ENCODE measurements around a stretch of chr5.

DNA sequence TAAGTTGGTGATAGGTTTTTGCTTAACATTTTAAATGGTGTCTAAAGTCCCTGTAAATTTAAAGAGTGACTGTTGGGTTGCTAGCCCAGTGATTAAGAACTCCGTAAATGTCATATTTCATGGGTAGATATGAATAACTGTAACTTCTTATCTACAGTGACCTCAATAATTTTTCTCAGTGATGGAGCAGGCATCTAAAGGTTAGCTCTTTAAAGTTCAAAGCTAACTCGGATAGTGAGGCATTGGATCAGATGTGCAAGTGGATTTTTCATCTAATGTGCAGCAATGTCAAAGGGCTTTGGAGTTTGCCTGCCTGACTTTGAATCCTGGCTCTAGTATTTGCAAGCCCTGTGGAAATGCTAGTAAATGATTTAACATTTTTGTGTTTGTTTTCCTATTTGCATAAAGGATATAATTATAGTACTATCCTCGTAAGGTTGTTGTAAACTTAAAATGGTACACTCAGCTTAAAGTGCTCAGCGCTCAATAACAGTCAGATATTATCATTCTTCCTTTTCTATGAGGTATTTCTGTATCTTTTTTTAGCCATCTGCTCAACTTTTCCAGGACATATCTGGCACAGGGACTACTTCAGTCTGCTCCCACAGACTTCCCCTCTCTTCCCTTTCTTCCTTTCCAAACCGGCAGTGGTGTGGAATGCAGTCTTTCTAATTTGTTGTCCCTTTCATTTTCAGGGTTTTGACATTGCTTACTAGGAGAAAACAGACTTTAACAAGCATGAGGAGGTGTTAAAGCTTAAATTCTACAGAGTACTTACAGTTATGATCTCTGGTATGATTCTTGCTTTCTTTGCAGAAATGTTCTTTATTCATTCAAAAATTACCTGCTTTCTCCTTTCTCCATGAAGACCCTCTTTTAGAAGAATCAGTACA lies 163.8 kb upstream of the ELL2 start:
- PRO-cap, result no peak

- PRO-cap, result no peak
Measured at GRCh38 chr5:96243140-96243570, 189.9 kb downstream of the PCSK1 start.

DNA sequence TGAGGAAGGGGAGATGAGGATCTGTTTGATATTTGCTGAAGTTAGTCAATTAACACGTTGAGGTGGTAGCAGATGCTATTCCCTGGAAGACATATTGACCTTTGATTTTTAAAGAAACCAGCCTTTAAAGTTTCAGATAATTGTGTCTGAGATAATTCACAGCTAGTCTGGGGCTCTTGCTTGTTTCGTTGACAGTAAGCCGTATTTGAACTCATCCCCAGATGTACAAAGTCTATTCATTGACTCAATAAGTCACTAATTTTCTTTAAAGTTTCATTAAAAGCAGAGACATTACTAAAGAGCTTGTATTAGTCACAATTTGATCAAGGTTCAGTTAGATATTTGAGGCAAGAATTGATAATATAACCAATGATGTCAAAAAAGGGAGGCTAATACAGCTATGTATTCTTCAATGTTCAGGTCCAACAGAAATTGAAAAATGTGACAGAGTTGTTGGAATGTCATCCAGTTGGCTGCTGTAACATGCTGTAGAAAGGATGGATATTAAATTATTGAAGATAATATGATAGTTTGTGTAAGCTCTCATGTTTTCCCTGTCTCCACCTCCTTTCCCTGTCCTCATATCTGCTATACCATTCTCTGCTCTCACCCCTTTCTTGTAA lies 157.9 kb downstream of the PCSK1 start:
- PRO-cap, result no peak

GRCh38 chr5:96408097-96408800 lies 24.8 kb downstream of the PCSK1 start:
- PRO-cap, result no peak

DNA sequence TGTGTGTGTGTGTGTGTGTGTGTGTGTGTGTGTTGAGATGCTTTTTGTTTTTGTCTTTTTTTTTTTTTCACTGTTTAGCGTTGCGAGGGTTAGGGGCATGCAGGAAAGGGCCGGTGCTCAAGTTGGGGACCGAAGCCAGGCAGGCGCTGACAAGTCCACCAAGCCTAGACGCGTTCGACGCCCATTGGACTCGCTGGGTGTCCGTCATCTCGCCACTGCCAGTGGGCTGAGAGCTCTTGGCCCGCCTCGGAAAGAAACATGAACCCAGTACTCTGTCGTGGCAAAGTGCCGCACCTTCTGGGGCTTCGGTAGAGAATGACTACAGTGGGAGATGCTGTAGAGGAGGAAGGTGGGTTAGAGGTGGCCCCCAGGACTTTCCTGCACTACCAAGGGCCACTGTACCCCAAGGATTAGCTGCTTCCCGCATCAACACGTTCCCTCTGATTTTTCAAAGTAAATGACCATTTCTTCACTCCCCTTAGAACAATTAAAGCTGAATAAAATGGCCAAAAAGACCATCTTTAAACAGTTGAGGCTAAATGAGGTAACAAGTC lies 561 bp upstream of the ERAP1 start:
- PRO-cap, result bidirectional peak, plus-strand start at position 324 of the sequence, minus-strand start at position 124 of the sequence

- PRO-cap, result no peak
Measured at GRCh38 chr5:96932815-96933209, 3.1 kb upstream of the LNPEP start.

DNA sequence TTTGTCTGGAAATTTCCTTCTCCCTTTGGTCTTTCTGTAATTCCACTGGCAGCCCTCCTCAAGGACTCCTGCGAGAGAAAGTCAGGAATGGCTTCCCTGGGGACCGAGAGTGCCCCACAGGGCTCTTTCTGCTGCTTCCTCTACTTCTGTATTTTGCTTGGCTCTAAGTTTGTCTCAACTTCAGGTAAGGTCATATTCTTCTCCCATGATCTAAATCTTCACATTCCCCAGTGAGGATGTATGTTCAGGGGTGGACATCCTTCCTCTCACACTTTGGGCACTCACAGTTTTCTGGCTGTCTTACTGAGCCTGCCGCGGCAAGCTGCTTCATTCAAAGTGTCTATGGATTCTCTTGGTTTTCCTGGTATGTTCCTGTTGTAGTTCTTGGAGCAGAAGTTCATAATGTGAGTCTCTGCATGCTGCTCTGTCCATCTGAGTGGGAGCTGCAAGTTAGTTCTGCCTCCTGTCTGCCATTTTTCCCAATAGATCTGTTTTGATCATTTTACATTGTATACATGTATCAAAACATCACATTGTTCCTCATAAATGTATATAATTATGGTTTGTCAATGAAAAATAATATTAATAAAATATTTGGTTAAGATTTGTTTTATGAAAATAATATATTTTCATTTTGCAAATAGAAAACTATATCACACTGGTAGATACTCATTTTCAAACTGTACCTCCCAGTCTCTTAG lies 10.5 kb upstream of the RIOK2 start:
- PRO-cap, result no peak

DNA sequence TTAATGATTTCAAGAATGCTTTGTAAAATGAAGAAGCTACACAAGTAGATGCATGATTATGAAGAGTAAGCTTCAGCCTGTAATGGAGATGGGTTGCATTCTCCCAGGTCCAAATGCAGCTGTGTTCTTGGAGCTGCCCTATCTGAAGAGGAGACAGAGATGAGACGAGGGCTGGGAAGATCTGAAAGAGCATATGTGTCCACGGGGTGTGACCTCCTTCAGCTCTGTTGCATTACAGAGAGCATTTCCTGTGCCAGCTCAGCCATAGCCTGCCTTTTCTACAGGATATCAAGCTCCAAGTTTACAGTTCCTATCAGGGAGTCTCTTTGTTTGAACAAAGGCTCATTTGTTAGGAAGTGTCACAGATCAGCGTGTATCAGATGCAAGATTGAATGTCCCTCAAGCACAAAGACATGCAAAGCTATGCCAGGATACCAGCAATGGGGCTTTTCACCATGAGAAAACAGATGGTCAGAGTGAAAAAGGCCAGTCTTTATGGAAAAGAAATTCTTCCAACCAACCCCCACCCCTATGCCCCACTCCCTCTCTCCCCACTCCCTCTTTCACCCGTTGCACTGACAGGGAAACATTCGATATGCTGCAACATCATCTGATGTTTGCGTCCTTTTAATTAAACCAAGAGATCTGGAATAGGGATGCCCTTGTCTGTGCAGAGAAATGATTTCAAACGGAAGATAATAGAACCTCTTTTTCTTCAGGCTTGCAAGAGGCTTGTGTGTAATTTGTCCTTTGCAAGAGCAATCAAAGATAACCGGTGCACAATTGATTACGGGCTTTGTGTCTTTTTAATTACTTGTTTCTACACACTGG lies 263.2 kb upstream of the RGMB start:
- PRO-cap, result bidirectional peak, plus-strand start at position 573 of the sequence, minus-strand start at position 183 of the sequence

DNA sequence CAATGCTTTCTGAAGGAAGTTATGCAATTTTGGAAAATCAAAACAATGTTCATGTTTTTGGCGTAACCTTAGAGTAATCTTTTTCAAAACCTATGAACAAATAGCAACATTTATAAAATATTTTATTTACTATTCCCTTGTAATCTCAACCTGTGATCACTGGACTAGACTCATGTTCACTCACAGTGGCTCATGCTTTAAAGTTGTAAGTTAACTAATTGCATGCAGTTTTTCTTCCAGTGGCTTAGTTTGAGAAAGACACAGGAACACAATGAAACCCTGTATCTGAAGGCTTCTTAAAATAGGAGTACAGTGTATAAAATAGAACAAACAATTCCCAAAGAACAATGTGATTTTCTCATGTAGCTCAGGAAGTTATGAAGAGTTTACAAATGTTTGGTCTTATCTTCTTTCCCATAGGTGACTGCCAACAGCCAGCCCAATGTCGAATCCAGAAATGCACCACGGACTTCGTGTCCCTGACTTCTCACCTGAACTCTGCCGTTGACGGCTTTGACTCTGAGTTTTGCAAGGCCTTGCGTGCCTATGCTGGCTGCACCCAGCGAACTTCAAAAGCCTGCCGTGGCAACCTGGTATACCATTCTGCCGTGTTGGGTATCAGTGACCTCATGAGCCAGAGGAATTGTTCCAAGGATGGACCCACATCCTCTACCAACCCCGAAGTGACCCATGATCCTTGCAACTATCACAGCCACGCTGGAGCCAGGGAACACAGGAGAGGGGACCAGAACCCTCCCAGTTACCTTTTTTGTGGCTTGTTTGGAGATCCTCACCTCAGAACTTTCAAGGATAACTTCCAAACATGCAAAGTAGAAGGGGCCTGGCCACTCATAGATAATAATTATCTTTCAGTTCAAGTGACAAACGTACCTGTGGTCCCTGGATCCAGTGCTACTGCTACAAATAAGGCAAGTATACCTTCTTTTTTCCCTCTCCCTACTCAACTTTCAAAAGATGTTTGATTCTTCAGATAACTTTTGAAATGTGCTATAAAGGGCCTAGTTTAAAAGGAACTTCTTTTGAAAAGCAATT lies 6.0 kb downstream of the RGMB start:
- PRO-cap, result no peak

DNA sequence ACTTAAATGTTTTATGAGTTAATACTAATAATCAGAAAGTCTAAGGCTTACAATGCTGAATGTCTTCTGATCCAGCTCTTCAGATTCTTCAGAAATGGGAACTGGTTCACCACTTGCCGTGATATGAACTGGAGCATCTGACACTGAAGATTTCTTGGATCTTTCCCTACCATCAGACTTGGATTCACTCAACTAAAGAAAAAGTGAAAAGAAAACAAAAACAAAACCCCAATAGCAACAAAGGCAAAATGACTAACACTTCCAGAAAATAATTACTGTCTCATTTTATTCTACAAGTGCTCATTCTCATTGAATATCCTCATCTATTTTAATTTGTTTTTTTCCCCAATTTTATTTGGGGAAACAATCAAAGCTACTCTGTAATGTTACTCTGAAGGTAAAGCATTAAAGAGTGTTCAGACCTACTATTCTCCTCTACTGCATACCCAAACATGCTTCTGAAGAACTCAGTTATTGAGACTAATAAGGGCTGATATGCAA lies 60.3 kb downstream of the CHD1 start:
- PRO-cap, result no peak

DNA sequence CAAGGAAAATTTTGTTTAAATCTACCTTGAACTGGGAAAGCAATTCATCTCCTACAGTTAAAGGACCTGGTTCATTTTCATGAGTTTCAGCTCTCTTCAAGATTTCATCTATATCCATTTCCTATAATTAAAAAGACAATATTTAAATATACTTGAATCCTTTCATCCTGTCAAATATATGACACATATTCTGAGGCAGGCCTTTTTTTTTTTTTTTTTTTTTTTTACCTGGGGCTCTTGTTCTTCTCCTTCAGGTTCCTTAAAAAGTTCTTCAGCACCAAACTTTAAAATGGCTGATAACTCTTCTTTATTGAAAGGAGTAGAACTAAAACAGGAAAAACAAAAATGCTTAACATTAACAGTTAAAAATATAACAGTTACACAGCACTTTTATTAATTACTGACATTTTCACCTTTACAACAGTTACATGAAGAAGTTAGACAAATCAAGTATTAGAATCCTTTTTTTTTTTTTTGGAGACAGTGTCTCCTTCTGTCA lies 47.7 kb downstream of the CHD1 start:
- PRO-cap, result no peak

DNA sequence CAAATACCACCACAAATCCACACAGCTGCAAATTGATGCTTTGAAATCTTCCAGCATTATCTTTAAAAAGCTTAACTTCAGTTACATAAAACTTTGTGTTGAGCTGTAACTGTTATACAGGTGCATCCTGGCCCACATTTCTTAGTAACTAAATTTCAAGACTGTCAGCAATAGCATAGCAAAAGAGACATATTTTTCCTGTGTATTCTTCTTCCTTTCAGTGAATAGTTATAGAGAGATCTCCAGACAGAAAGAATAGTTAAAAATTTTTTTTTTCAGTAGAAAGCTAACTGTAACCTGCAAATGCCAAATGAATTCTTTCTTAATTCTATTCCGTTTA lies 6.6 kb downstream of the CHD1 start:
- PRO-cap, result no peak

GRCh38 chr5:100841639-100842013 lies 61.5 kb downstream of the ST8SIA4 start:
- PRO-cap, result no peak

DNA sequence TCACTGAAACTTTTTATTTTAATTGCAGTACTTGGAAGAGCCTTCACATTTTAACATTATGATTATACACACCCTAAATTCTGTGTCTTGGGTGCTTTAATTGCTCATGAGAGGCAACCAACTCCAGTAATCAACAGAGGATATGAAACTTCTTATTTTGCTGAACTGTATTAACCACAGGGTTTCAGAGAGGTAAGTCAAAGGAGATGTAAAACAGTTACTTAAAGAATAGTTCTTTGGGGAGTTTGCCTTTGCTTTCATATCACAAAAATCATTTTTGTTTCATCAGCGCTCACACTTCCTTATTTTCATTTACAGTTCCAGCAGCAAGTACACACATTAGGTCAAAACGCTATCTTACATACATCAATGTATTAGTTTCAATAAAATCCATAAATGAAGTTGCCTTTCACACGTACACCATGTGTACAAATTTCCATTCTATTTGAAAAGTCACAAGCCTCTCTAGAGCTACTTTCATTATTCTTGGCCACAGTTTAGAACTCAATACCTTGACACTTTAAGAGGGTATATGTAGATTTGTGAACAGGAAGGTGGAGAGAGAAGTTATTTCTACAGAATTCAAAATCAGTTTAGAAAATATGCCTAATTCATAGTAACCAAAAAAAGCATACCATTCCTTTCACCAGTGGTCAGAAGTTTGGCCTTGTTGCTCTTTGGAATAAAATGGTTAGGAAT lies 50.0 kb downstream of the ST8SIA4 start:
- PRO-cap, result no peak

DNA sequence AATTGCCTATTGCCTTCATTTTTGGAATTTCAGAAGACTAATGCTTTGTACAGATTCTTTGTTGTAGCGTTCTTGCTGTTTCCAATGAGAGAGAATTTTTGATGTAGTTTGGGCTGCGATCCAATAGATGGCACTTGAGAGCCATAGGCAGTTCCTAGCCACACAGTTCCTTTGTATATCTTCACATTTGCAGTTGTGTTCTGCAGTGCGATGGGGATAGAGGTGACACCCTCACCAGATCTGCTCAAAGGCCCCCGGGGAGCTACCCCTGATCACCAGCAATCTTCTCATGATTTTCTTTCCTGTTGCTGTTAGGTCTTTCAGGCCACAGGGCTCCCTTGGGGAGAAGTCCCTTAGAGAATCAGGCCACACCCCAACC lies 353.8 kb downstream of the SLCO4C1 start:
- PRO-cap, result unidirectional peak, plus-strand start at position 192 of the sequence

DNA sequence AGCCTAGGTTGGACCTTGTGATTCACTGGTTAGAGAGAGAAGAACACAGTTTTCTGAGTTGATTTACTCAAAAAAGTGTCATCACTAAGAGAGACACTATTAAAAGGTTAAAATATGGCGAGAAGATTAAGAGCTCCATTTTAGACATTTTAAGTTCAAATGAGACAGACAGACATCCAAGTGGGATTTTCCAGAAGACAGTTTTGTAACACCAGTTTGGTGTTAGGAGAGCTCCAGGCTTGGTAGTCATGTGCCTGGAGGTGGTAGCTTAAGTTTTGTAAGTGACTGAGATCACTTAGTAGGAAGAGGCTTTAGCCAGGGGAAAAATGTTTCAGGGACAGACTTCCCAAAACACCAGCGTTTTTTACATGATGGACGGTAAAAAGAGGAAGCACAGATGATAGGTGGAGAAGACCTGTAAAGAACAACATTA lies 150.3 kb downstream of the GIN1 start:
- PRO-cap, result no peak

GRCh38 chr5:103118733-103119174 lies 1.2 kb downstream of the GIN1 start:
- PRO-cap, result no peak

DNA sequence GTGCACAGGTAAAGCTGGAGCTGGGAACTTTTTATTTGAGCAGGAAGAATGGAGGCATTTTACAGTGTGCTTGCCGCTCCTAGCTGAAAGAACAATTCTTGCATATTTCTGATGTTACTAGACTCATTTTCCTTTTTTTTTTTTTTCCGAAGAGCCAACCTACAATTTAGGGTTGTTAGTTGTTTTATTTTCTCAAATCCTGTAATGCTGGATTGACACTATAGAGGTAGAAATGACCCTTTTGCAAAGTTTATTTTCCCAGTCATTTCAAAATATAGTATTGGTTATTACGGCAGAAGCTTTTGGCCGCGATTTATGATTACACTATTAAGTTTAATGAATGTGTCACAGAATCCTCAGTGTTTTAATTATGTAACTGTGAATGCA lies 1.5 kb downstream of the MACIR start:
- PRO-cap, result no peak

GRCh38 chr5:103413512-103413817 lies 149.1 kb downstream of the NUDT12 start:
- PRO-cap, result no peak

DNA sequence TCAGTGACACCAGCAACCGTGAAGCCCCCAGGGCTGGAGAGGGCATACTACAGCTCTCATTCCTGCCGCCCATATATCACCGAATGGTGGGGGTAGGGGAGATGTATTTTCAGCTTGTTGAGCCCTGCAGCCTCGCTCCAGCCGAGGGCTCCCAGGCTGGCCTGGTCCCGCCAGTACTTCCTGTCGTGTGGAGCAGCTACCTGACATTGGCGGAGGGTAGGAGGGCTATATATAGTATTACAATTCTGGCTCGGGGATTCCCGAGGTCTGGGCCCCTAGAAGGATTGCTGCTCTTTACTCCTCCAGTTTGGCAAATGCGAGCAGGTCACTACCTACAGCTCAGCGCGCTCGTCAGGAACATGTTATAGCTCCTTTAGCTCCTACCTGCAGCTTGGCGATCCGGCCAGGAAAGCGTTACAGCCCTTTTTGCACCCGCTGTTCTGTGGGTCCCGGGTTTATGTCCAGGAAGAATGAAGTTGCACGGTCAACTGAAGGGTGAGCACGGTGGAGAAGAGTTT lies 1829.8 kb upstream of the NUDT12 start:
- PRO-cap, result no peak